Gastrocnemius medialis (tissue), 3 donors: Measurements from ENCODE around the gene EHD2.

GRCh38 chr19:47096069-47097274 is 17.1 kb downstream of the ZC3H4 start:
- PRO-cap: unidirectional peak, minus-strand start at chr19:47096452; bidirectional peak, plus-strand start at chr19:47096940, minus-strand start at chr19:47096882
- RAMPAGE, long total RNA, 3 experiments: no peak in any of the 3 experiments

DNA sequence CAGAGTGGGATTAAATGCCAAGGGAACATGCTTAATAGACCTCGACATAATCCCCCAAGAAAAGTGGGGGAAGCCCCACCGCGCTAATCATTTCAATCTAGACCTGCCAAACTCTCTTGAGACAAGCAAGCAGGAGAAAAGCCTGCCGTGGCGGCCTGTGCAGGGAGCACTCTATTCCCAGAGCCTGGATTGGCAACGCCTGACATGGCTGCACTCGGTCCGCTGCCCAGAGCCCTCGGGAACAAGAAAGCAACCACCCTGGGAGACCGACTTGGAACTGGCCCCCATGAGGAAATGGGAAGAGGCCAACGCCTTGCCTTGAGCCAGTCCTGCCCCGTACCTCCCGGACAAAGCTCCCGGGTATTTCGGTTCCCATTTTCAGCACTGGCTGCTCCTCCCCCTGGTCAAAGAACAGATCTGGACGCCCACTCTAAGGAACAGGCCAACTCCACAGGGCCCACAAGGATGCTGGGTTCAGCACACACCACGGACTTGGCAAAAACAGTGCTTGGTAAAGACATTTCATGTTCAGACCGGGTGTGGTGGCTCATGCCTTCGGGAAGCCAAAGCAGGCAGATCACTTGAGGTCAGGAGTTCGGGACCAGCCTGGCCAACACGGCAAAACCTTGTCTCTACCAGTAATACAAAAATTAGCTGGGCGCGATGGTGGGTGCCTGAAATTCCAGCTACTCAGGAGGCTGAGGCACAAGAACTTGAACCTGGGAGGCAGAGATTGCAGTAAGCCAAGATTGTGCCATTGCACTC is 15.7 kb downstream of the ZC3H4 start:
- PRO-cap: no peak
- RAMPAGE, long total RNA, 3 experiments: no peak in any of the 3 experiments

- PRO-cap: bidirectional peak, plus-strand start at chr19:47228089, minus-strand start at chr19:47227996
- RAMPAGE, long total RNA, 3 experiments: no peak in any of the 3 experiments
Observed at GRCh38 chr19:47227350-47228213, 3.4 kb downstream of the BBC3 start.

DNA sequence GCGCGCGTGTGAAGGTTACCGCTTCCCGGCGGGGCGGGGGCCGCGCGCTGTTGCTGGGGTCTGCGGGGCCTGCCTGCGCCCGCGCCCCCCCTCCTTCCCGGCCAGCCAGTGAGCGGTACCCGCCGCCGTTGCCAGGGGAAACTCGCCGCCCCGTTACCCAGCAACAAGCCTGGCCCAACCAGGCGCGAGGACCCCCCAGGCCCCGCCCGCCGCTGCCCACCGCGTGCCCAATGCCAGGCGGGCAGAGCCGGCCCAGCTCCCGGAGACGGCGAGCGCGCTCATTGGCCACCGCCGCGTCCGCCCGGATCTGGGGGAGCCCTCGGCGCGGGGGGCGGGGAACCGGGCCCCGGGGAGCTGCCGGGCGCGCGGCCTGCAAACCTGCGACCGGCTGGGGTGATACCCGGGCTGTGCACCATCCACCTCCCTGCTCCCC is 8.6 kb upstream of the BBC3 start:
- PRO-cap: no peak
- RAMPAGE, long total RNA, 3 experiments: no peak in any of the 3 experiments

DNA sequence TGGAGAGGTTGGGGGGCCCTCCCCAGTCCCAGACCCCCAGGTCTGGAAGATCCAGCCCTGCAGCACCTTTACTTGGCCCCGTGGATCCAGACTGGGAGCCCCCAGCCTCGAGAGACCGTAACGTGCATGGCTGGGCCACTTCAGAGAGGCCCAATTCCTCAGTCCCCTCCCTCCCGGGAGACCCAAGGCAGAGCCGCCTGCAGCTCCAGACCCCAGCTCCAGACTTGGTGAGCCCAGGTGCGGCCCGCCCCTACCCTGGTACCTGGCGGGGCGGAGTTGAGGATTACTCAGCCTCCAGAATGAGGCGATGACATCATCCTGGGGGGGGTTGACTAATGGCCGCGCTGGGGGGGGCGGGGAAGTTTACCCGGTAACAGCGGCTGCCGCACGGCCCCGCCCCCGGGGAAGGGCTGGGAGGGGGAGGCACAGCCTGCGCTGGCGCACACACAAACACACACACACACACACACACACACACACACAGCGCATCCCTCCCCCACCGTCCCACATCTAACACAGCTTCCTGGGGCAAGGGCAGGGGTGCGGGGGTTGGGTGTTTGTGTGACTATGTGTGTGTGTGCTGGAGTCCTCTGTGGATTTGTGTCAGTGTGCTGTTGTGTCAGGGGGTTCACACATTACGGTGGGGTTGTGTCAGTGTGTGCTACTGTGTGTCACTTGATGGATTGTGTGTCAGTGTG is 10.1 kb upstream of the BBC3 start:
- PRO-cap: no peak
- RAMPAGE, long total RNA, 3 experiments: no peak in any of the 3 experiments

GRCh38 chr19:47379687-47380035 is 30.5 kb downstream of the DHX34 start:
- PRO-cap: no peak
- RAMPAGE, long total RNA, 3 experiments: no peak in any of the 3 experiments

GRCh38 chr19:47471494-47471712 is 290 bp downstream of the SLC8A2 start:
- PRO-cap: no peak
- RAMPAGE, long total RNA, 3 experiments: no peak in any of the 3 experiments

- PRO-cap: no peak
- RAMPAGE, long total RNA, 3 experiments: no peak in any of the 3 experiments
Observed at GRCh38 chr19:47485136-47485790, 1.2 kb upstream of the KPTN start.

DNA sequence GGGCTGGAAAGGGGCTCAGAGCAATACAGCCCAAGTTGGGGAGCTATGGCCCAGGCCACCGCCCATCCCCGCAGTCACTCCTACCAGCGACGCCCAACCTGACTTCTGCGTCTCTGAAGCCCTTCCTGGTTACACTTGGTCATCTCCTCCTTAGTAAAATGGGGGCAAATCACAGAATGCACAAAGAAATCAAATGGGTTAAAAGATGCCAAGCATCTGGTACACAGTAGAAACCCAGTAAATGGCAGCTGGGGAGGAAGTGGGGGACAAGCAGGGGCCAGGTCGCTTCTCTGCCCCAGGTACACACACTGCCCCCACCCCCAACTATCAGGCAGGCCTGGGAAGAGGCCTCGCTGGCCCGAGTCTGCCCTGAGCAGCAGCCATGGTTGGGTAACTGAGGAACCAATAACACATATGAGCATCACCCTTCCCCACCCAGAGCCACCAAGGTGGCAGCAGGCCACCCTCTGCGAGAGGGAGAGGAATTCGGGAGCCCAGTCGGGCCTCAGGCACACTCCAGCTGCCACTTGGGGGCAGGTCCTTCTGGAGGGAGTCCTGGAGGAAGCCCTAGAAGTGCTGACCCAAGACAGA is 13.7 kb upstream of the KPTN start:
- PRO-cap: no peak
- RAMPAGE, long total RNA, 3 experiments: no peak in any of the 3 experiments

DNA sequence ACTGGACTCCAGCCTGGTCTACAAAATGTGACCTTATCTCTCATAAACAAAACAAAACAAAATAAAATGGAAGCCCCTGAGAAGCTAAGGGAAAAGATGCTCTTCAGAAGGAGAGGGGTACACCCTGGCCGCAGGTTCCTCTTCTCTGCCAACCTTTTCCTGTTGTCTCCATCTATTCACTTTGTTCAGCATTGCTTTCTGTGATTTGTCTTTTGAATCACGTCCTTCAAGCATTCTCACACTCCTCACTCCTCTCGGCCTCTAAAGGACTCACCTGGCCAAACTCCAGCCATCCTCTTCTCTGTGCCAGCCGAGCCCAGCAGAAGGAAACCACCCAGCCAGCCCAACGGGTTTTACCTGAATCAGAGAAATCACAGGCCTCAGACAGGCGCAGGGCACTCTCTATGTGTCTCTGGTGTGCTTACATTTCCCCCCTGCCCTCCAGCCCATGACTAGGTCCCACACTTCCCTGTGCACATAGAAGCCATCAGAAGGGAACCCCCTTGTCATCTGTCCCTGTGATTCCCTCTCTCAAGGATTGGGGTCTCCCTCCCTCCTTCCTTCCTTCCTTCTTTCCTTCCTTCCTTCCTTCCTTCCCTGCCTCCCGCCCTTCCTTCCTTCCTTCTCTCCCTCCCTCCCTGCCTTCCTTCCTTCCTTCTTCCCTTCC is 8.6 kb upstream of the ZNF541 start:
- PRO-cap: no peak
- RAMPAGE, long total RNA, 3 experiments: no peak in any of the 3 experiments

DNA sequence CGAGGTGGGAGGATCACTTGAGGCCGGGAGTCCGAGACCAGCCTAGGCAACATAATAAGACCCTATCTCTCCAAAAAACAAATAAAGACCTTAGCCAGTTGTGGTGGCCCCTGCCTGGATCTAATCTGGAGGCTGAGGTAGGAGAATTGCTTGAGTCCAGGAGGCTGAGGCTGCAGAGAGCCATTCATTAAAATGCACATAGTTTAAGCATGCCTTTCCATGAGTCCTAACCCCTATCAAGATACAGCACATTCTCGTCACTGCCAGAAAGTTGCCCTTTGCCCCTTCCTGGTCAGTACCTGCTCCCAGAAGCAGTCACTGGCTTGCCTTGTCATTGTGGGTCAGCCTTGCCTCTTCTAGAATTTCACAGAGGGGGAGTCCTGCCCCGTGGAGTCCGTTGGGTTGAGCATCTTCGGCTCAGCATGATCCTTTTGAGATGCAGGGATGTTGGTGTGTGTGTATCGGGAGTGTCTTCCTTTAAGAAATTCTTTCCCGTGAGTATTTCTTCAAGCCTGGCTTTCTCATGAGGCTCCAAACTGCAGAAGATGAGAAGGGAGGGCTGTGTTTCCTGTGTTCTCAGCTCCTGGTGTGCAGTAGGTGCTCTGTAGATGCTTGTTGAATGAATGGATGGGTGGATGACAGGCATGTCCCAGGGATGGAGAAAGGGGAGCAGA is 10.9 kb downstream of the BICRA start:
- PRO-cap: no peak
- RAMPAGE, long total RNA, 3 experiments: no peak in any of the 3 experiments

DNA sequence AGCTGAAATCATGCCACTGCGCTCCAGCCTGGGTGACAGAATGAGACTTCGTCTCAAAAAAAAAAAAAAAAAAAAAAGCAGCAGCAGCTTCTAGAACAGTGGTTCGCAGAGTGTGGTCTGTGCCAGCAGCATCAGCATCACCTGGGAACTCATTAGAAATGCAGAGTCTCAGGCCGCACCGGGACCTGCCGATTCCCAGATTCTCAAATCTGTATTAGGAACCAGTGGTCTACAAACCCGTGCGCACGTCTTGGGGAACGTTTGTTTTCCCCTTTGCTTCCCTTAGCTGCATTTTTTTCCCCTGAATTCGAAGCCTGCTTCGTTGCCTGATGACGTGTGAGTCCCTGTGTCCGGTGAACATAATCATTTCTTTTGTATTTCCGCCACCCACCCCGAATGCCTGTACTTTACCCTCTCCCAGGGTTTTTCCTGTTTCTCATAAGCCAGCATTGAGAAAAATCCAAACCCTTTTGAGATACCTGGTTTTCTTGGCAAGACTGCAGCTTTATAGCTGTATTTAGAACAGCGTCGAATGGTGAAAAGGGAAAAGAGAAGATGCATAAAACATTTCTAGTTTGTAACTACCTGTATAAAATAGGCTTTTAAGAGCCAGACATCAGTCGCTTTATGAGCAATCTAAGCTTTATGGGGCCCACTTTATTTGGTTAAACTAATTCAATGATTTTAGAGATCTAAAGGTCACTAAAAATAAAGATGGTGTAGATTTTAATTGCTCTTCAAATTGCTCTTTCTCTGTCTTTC is 49.8 kb downstream of the BICRA start:
- PRO-cap: no peak
- RAMPAGE, long total RNA, 3 experiments: no peak in any of the 3 experiments

- PRO-cap: unidirectional peak, plus-strand start at chr19:47713422
- RAMPAGE, long total RNA, 3 experiments: start-site peak on the plus strand in 3 of 3 experiments, at chr19:47713417-47713426 at its widest, 45 to 157 reads per replicate
Observed at GRCh38 chr19:47712998-47713605, at the start of gene EHD2. EHD2 (plus strand) TSS chr19:47713422.

DNA sequence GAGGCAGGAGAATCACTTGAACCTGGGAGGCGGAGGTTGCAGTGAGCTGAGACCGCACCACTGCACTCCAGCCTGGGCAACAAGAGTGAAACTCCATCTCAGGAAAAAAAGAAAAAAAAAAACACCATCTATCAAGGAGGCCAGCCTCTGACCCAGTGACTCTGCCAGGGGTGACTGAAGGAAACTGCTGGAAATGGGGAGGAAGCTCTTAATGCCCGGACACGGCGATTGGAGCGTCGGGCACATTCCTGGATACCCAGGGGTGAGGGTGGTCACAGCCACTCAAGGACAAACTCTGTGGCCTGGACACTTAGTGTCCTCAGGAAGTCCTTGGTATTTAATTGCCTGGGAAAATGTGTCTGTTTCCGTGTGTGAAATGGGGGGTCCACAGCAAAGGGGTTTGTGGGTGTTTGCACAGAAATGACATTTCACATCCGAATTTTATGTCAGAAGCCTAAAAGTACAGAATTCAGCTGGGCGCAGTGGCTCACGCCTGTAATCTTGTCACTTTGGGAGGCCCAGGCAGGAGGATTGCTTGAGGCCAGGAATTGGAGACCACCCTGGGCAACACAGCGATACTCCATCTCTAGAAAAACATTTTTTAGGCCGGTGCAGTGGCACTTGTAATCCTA is 15.0 kb downstream of the NOP53 start:
- PRO-cap: no peak
- RAMPAGE, long total RNA, 3 experiments: no peak in any of the 3 experiments

- PRO-cap: no peak
- RAMPAGE, long total RNA, 3 experiments: no peak in any of the 3 experiments
Observed at GRCh38 chr19:48195022-48196361, 25.0 kb downstream of the ZSWIM9 start.

GRCh38 chr19:48398422-48398881 is 5.0 kb downstream of the GRIN2D start:
- PRO-cap: unidirectional peak, minus-strand start at chr19:48398848
- RAMPAGE, long total RNA, 3 experiments: no peak in any of the 3 experiments

DNA sequence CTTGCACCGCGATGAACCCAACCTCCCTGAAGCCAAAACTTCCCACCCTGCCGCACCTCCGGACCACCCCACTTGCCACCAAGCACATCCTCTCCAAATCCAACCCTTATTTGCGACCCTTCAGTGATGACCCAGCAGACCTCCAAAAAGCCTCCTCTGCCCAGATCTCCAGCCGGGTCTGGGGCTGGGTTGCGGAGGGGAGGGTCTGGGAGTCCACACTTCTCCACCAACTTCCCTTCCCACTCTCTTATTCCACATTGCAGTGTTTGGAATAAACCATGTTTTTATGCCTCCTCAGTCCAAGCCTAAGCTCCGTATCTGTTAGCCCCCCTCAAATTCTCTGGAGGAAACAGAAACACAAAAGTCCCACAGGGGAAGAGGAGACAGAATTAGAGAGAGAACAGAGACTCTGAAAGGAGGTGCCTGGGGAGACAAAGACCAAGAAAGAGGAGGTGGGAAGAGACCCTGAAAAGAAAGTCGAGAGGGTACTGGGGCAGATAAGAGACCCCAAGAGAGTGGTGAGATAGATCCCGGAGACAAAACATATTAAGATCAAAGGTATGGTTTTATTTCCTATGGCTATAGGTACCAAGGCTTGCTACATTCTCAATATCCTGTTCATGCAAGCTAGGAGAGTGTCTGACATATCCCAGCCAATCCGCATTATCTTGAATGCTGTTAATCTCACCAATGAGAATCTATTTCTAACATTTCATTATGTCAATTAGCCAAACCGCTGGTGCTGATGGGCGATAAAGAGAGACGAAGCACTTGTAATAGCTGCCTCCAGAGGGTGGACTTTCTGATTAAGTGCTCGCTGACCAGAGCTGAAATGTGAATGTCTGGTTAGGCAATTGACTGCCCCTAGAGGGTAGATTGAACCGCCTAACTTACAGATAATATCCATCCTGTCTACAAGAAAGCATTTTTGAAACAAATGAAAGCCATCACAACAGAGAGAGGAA is 866 bp upstream of the GRWD1 start:
- PRO-cap: no peak
- RAMPAGE, long total RNA, 3 experiments: no peak in any of the 3 experiments

DNA sequence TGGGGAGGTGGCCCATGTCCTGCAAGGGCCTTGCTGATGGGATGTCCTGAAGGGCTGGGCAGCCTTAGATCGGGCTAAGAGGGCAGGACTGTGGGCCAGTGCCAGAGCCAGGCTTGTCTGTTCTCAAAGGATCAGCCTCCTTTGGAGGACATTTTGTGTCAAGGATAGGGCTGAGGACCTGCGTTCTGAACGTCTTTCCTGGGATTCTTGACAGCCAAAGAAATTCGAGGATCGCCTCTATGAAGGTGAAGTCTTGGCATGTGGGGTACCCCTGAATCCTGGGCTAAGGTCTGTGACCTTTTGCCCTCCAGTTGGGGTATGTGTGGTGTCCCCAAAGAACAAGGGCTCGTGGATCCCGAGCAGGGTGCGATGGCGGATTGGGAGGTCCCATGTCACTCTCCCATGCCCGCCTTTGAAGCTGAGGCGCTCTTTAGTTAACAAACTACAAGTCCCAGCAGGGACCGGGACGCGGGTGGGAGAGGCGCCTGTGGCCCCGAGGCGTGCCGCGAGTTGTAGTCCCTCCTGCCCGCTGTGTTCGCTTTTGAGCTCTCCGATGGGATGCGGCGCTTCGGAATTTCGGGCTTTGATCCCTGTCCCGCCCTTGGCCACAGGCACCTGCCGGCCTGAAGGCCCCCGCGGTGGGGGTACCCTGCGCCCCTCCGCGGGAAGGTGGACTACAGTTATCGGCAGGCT is 10.8 kb downstream of the CYTH2 start:
- PRO-cap: bidirectional peak, plus-strand start at position 532 of the sequence, minus-strand start at position 514 of the sequence
- RAMPAGE, long total RNA, 3 experiments: no peak in any of the 3 experiments

DNA sequence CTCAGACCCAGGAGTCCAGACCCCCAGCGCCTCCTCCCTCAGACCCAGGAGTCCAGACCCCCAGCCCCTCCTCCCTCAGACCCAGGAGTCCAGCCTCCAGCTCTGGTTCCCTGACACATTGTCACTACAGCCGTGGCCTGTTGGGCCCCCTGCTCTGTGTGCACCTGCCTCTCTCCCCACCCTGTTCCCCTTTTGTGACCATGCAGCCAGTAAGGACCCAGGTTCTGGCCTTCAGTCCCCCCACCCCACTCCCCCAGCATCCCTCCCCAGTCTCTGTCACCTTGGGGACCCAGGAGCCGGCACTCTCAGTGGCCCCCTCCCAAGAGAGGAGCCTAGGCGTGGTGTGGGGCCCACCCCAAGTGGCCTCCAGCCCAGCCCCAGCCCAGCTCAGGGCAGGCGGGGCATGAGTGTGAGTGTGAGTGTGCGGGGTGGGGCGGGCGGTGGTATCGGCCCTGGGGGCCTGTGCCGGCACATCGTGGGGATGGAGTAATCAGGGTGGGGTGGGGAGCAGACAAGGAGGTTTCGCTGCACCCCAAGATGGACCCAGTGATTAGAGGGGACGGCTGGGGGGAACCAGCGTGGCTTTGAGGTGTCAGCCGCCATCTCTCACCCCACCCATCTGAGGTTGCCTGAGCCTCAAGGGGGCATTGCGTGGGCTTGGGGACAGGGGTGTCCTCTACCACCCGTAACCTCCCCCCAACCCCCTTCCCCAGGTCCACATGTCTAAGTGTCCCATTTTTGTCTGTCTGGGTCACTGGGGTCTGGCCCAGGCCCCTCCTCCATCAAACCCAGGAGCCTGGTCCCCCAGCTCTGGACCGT is 7.1 kb upstream of the SULT2B1 start:
- PRO-cap: no peak
- RAMPAGE, long total RNA, 3 experiments: no peak in any of the 3 experiments

- PRO-cap: unidirectional peak, plus-strand start at chr19:48568535
- RAMPAGE, long total RNA, 3 experiments: no peak in any of the 3 experiments
Observed at GRCh38 chr19:48568183-48569033, 16.4 kb downstream of the SULT2B1 start.